Tibial nerve (tissue), 3 donors: ENCODE measurements around the genes RPS13, NUCB2, ABCC8, SAA1 and LDHC.

DNA sequence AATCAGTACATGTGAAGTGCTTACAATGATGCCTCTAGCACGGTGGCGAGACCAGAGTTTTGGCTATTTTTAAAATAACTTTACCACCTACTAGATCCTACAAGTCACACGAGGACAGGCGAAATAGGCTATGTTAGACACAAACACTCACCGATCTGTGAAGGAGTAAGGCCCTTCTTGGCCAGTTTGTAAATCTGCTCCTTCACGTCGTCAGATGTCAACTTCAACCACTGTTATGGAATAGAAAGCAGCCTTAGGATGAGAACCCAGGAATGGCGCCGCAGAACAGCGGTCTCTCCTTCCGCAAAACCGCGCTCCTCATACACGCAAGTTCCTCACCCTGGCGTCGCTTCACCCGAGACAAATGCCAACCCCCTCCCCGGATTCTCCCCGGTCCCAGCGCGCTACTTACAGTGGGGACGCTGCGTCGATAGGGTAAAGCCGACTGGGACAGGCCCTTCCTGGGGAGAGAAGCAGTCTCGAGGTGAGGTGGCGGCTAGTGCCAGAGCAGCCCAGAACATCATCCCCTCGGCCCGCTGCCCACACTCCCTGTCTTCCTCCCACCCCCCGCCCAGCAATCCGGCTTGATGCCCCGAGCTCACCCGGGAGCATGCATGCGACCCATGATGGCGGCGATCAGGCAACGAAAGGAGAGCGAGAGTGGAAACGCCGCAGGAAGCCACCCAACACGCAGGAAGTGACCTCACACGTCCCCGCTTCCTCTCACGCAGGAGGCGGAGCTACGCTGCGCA, at the start of gene RPS13:
TSS of gene RPS13 (minus strand) at position 651 of the 752 bp plus-strand sequence.
- PRO-cap = bidirectional peak, plus-strand start outside the sequence, minus-strand start at position 652 of the sequence
- RAMPAGE, long total RNA, 3 experiments = start-site peak on the minus strand in 3 of 3 experiments, centred at positions 647 to 649 of the sequence, 1,623 to 4,128 reads per replicate

- PRO-cap = bidirectional peak, plus-strand start at chr11:17276739, minus-strand start at chr11:17276556
- RAMPAGE, long total RNA, 3 experiments = start-site peak on the plus strand in 3 of 3 experiments, at chr11:17276744-17276781 at its widest, 67 to 206 reads per replicate
Observed at GRCh38 chr11:17276047-17277169, at the start of gene NUCB2. Gene NUCB2, plus strand, starts transcription at chr11:17276739.

DNA sequence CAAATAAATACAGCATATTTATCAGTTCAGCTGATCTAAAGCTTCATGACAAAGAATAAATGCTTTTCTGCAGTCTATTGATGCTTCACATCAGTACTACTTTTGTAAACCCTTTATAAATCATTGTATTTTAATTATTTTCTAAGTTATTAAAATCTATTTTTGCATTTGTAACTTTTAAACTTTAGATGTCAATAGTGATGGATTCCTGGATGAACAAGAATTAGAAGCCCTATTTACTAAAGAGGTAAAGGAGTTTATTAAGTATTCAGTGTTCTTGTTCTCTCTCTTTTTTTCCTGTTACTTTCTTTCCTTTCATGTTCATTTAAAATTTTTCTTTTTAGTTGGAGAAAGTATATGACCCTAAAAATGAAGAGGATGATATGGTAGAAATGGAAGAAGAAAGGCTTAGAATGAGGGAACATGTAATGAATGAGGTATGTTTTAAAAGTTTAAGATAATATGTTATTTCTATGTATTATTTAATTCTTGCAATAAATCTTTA, 35.2 kb downstream of the NUCB2 start:
- PRO-cap = no peak
- RAMPAGE, long total RNA, 3 experiments = no peak in any of the 3 experiments

- PRO-cap = no peak
- RAMPAGE, long total RNA, 3 experiments = no peak in any of the 3 experiments
Observed at GRCh38 chr11:17387447-17388308, 781 bp downstream of the KCNJ11 start.

- PRO-cap = no peak
- RAMPAGE, long total RNA, 3 experiments = no peak in any of the 3 experiments
Observed at GRCh38 chr11:17476287-17477223, at the start of gene ABCC8. Gene ABCC8, minus strand, starts transcription at chr11:17476845.

GRCh38 chr11:17479393-17479841, 2.8 kb upstream of the ABCC8 start:
- PRO-cap = no peak
- RAMPAGE, long total RNA, 3 experiments = no peak in any of the 3 experiments

DNA sequence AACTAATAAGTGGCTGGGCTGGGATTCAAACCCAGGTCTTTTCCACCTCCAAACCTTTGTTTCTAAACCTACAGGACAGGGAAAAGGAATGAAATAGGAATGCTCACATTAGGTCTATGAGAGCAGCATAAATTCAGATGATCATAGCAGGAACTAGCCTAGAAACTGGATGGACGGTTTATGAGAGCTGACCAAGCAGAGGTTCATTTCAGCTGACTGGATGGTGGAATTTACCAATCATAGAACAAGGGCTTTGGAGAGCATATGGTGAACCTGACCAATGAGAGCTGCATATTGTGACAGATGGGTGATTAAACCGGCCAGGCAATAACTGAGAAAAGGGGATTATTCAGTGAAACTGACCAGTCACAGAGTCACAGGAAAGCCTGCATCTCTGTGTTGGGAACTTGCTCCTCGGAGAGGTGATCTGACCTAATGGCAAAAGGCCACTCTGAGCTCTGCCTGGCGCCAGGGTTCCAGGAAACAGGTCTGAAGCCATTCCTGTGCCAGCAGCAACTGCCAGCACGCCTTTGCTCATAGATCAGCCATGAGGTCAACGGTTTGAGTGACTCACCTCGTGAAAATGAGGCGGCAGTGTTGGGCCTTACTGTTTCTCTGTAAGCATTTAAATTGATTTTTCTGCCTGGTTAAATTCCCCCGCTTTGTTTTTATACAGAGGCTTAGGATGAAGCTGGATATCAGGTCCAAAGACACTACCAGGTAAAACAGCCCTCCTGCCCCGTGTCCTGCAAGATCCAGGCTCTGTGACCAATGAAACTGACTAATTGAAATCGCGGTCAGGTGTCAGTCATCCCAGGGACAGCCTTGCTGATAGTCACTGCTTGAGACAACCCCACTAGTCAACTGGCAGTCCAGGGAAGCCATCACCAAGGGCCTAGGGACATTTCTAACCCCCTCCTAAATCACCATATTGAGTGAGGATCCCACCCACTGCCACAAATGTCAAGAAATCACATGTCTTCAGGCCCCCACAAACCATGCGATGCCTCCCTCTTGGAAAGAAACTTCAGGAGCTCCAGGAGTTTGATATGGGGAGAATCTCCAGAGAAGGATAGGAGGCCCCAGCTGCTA, 35.9 kb upstream of the MYOD1 start:
- PRO-cap = no peak
- RAMPAGE, long total RNA, 3 experiments = no peak in any of the 3 experiments

DNA sequence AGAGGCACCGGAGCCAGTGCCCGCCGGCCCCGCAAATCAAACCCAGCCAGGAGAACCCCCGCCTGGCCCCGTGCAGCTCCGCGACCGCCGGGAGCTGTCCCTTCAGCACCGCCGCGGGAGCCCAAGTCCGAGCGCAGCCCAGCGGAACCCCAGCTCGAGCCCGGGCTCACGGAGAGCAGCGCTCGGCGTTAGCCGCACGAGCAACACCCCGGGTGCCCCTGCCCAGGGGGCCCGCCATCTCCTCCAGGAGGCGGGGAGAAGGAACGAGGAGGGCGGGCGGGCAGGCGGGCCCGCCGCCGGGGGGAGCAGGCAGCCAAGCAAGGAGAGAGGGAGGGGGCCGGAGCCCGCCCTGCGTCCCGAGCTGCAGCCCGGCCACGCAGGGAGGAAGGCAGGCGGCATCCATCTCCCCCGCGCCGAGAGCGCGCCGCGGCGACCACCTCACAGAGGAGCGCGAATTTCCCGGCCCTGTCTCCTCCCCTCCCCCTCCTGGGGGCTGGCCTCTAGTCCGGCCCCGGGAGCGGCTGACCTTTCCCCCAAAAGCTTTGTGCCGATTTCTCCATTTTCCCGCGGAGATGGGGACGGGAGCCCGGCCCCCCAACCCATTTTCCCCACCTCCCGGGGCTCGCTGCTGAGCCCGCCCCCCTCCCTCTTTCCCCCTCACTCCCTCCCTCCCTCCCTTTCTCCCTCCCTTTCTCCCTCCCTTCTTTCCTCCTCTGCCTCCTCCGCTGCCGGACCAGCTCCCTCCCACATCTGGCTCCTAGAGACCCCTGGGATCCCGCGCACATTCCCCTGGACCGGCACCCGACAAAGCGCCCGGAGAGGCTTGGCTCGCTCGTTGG, 655 bp downstream of the KCNC1 start:
- PRO-cap = no peak
- RAMPAGE, long total RNA, 3 experiments = no peak in any of the 3 experiments

DNA sequence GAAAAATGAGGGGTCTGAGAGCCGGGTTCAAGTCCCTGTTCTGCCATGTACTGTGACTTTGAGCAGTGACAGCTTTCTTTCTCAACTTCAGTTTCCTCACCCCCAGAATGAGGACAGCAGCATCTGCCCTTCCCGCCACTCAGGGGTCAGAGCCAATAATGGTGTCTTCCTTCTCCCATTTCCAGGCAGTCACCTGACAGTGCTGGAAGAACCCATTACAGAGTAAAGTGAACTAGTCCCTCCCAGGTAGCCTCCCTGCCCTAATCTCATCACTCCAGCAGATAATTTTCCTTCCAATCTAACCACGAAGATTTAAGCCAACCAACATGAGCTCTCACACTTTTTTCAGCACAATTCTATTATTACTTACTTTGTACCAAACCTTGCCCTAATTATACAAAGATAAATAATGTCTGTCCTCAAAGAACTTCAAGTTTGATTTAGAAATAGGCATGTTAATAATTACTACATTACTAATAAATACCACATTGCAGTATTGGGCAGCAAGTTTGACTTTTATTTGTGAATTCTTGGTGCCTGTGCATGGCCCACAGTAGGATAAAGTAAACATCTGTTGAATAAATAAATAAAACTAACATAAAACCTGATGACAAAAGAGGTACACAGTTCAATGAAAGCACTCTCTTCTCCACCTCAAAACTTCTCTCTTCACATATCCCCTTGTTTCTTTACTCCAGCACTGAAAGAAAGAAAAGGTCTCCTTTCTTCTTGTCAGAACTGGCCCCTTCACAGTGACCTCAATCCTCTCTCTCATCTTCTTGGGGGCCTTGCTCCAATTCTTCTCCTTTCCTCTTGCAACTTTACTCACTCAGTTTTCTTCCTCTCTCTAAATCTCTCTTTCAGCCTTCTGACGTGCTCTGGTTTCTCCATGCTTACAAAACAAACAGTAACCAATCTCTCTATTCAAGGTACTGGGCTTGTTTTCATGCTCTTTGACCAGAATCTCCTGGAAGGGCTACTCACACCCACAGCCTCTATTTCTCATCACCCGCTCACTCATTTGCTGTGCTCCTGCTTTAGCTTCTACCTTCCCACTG, 60.8 kb downstream of the SERGEF start:
- PRO-cap = no peak
- RAMPAGE, long total RNA, 3 experiments = no peak in any of the 3 experiments

DNA sequence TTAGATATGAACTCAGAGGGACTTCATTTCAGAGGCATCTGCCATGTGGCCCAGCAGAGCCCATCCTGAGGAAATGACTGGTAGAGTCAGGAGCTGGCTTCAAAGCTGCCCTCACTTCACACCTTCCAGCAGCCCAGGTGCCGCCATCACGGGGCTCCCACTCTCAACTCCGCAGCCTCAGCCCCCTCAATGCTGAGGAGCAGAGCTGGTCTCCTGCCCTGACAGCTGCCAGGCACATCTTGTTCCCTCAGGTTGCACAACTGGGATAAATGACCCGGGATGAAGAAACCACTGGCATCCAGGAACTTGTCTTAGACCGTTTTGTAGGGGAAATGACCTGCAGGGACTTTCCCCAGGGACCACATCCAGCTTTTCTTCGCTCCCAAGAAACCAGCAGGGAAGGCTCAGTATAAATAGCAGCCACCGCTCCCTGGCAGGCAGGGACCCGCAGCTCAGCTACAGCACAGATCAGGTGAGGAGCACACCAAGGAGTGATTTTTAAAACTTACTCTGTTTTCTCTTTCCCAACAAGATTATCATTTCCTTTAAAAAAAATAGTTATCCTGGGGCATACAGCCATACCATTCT, at the start of gene SAA1:
TSS of gene SAA1 (plus strand) at position 440 of the 588 bp plus-strand sequence.
- PRO-cap = no peak
- RAMPAGE, long total RNA, 3 experiments = start-site peak on the plus strand in 2 of 3 experiments, centred at positions 437 to 439 of the sequence, 99 to 106 reads per replicate

- PRO-cap = no peak
- RAMPAGE, long total RNA, 3 experiments = no peak in any of the 3 experiments
Observed at GRCh38 chr11:18310738-18311418, 11.1 kb downstream of the HPS5 start.

DNA sequence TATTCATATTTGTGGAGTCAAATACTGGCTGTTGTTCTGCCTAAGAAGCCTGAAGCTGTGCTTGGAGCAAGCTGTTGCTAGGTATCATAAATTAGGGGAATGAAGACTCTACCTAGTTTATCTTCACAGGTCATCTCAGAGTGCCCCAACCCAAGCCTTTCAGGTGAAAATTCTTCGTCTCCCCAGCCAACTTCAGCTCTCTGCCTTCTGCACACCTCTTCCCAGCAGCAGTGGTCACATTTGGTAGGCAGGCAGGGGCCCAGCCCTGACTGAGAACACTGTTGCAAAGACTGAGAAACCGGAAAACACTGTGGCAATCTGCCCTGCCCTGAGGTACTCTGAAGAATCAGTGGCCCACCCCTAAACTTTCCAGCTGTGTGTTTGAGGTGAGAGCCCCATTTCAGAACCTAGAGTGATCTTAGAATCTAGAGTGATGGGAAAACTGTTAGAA, 2.0 kb upstream of the LDHA start:
- PRO-cap = no peak
- RAMPAGE, long total RNA, 3 experiments = no peak in any of the 3 experiments

GRCh38 chr11:18412078-18412435, at the start of gene LDHC:
Gene LDHC, plus strand, starts transcription at chr11:18412318.
- PRO-cap = no peak
- RAMPAGE, long total RNA, 3 experiments = no peak in any of the 3 experiments

DNA sequence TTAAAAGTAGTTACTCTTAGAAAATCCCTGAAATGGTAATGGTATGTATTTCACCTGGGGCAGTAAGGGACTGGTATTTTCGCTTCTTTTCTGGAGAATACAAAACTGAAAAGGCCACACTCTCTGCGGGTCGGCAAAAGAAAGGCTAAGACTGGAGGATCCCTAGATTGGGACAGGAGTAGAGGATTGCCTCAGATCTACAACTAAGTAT, 617 bp downstream of the TSG101 start:
- PRO-cap = no peak
- RAMPAGE, long total RNA, 3 experiments = no peak in any of the 3 experiments

- PRO-cap = no peak
- RAMPAGE, long total RNA, 3 experiments = no peak in any of the 3 experiments
Observed at GRCh38 chr11:18643755-18644245, 9.7 kb upstream of the SPTY2D1 start.

GRCh38 chr11:18654726-18655049, 20.5 kb upstream of the SPTY2D1 start:
- PRO-cap = no peak
- RAMPAGE, long total RNA, 3 experiments = no peak in any of the 3 experiments

GRCh38 chr11:18672146-18672579, 26.4 kb upstream of the TMEM86A start:
- PRO-cap = no peak
- RAMPAGE, long total RNA, 3 experiments = no peak in any of the 3 experiments

- PRO-cap = no peak
- RAMPAGE, long total RNA, 3 experiments = no peak in any of the 3 experiments
Observed at GRCh38 chr11:18720261-18720783, 5.7 kb downstream of the IGSF22 start.

GRCh38 chr11:19241458-19242327, 948 bp upstream of the E2F8 start:
- PRO-cap = no peak
- RAMPAGE, long total RNA, 3 experiments = no peak in any of the 3 experiments

DNA sequence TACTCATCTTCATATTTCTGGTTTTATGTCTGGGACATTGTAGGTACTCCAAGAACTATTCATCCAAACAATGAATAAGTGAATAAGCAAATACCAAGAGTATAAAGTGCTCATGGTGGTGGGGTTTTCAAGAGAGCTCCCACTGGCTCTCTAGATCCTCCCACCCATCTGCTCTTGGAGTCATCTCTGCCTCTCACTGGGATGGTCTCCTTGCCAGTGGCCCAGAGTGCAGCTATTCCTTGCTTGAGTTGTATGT, 126.6 kb upstream of the E2F8 start:
- PRO-cap = no peak
- RAMPAGE, long total RNA, 3 experiments = no peak in any of the 3 experiments